Brain (tissue), 1 donor: ENCODE measurements around a stretch of chr9.

DNA sequence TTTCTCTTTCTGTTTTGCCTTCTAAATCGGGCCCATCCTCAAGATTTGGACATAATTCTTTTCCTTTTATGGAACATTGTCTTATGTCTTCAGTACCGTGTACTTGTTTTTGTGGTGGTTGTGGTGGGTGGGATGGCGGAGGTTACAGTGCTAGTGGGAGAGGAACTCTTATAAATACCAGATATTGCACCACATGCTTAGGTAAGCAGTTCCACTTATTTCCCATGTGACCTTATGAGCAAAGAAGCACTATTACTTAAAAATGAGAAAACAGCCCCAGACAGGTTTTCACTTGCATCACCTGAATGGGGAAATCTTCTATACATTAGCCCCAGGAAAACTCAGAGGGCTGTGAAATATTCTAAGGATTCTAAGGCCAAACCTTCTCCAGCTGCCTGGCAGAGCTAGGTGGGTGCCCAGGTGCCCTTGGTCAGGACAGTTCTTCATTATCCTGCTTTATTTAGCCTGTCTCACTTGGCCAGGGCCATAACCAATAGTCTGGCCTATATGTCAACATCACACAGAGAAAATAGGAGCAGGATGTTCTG lies 96.6 kb downstream of the UNC13B start:
- RRBS = no CpG with 5 or more reads among the region's 3 CpGs

DNA sequence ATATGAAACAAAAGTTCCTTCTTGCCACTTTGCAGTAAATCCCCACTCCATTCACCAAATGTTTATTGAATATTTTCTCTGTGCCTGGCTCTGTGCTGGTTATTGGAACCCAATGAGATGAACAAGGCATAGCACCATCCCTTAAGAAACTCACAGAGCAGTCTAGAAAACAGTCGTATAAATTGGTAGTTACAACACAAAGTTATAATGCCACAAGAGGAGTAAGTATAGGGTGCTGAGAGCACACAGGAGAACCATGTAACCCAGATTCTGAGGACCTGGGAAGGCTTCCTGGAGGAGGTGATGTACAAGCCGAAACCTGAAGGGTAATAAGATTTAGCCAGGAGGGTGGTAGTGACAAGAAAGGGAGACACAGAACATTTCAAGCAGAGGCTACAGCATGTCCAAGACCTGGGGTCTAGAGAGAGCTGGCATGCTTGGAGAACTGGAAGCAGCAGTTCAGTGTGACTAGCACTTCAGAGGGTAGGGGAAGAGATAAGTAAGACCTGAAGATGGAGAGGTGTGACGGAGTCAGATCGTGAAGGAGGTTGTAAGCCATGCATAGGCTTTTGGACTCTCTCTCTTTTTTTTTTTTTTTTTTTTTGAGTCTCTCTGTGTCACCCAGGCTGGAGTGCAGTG lies 96.8 kb upstream of the RUSC2 start:
- RRBS = no CpG with 5 or more reads among the region's 4 CpGs

DNA sequence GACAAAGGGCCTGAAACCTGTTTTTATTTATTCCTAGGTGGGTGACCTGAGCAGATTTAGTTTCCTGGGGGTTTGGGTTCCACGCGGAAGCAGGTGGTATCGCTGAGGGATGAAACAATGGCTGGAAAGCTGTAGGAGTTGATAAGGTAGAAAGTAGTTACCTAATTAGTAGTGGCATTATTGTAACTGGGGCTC lies 1.1 kb downstream of the RUSC2 start:
- RRBS = no CpG with 5 or more reads among the region's 3 CpGs

GRCh38 chr9:35553540-35554039 lies 10.1 kb downstream of the FAM166B start:
- RRBS = no CpG with 5 or more reads among the region's 3 CpGs

GRCh38 chr9:35607731-35608680 lies 2.9 kb downstream of the TESK1 start:
- RRBS = no CpG with 5 or more reads among the region's 14 CpGs

DNA sequence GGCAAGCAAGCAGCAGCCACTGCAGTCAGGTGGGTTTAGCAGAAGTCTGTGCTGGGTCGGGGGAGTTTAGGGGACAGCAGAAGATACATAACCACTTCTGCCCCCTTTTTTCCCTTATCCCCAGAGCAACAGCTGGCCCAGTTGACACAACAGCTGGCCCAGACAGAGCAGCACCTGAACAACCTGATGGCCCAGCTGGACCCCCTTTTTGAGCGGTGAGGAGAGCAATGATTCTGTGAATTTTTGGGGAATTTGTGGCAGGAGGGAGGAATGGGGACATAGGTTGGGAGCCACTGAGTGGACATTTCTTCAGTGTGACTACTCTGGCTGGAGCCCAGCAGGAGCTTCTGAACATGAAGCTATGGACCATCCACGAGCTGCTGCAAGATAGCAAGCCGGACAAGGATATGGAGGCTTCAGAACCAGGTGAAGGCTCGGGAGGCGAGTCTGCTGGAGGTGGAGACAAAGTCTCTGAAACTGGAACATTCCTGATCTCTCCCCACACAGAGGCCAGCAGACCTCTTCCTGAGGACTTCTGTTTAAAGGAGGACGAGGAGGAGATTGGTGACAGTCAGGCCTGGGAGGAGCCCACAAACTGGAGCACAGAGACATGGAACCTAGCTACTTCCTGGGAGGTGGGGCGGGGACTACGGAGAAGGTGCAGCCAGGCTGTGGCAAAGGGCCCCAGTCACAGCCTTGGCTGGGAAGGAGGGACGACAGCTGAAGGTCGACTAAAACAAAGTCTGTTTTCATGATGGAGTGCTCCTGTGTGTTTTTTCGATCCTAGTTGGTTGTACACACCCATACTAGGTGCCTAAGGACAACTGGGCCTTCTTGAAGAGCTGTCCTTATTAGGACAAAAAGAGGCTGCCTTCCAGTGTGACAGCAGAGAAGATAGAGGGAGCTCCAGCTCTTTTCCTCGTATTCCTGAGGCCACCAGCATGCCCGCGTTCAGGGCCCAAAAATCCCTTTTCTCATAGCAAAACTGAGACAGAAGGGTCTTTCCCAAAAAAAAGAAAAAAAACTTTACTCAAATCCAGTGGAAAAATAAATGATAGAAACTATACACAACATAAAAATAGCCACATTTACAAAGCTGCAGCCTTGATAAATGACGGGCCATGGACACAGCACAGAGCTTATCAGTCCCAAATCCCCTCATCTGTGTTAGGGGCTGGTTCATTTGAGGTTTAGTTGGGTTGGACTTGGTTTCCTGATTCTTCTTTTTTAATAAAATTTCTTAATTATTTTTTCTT lies 2.8 kb downstream of the CCDC107 start:
- RRBS = no CpG with 5 or more reads among the region's 16 CpGs

DNA sequence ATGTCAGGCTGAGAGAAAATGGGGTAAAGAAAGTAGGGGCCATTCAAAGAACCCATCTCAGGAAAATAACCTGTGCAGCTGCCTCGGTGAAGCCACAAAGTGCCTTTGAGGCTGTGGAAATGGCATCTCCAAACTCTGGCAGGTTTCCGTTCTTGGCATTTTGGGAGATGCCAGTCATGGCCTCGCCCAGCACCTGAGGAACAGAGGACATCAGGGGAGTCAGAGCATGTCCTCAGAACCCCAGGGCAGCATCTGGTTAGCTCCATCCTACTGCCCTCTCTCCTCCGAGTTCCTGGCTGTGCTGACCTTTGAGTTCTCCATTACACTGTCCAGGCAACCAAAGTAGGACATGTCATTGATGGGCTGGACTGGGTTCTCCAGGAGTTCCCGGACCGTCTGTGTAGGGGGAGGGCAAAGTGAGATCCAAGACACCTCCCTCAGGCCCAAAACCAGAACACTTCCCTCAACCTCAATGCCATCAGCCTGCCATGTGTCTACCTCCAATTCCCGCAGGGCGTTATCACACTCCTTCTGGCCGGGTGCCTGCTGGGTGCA lies 20.8 kb upstream of the TPM2 start:
- RRBS = no CpG with 5 or more reads among the region's 9 CpGs

DNA sequence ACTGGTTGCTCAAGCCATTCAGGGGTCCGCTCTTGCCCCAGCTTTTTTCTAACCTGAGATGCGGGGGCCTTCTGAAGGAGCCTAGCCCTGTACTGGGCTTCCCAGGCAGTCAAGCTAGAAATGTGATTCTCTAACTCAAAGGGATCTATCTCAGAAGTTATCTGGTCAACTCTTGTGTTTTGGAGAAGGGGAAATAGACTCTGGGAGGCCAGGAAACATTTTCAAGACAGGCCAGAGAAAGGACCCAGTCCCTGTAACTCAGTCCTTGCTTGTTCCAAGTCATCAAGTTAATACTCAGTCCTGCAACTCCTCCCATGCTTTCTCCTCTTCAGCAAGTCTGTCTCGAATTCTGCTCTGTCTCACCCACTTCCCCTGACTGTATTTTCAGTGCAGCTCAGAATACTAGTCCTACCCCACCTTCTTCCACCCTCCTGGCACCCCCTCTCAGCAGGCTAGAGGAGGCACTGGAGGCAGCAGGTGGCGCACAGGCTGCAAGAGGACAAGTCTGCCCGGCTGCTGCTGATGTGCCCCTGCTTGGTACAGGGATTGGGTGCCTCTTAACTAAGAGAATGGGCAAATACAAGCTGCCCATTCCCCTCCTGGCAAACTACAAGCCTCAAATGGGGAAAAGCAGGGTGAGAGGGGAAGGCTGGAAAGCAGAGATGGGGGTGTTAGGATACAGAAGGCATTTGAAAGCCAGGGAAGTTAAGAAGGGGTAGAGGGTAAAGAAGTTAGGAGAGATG lies 5.2 kb downstream of the TLN1 start:
- RRBS = no CpG with 5 or more reads among the region's 5 CpGs

DNA sequence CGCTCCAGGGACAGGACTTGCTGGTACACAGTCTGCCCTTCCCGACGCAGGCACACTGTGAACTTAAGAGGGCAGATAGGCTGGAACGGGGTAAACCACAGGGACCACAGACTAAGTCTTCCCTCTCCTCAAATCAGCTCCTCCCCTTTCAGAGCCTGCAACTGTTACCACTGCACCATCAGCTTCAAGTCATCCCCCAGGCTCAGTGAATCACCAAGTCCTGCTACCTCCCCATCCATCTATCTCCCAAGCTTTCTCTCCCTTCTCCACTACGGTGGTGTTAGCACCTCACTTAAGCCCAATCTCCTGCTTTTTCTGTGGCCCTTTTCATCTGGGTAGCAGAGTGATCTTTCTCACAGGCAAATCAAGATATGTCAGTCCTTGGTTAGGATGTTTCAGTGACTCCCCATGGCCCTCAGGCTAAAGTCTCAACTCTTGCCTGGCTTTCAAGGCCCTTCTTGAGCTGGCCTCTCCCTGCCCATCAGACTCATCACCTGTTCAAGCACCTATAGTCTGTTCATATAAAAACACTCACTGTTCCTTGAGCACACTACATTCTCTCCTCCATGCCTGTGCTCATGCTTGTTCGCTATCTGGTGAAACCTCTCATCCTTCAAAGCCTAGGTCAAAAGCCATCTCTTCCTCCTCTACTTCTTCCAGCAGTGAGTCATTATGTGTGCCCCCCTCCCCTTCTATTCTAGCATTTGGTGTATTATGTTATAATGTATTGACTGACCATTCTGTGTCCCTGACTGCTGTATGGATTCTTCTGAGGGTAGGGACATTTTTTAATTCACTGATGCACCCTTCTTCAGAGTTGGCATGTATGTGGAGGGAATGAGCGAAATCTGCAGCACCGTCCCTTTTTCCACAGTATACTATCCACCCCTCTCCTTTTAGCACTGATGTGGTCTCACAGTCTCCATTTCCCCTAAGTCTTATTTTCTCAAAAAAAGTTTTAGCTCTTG lies 6.9 kb downstream of the GBA2 start:
- RRBS = no CpG with 5 or more reads among the region's 8 CpGs

DNA sequence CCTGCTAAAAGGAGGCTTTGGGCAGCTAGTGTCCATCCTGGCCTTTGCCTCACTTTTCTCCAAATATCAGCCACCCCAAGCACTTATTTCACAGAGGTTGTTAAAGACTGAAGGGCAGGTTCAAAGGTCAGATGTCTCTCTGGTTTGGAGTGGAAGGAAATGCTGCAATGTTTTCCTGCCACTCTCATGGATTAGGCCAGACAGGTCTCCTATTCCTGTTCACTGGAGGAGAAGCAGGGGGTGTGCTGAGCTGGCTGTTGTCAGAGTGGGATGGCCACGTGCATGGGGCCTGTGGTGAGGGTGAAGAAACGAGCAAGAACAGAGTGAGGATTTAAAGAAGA lies 6.7 kb downstream of the TMEM8B start:
- RRBS = no CpG with 5 or more reads among the region's 2 CpGs

DNA sequence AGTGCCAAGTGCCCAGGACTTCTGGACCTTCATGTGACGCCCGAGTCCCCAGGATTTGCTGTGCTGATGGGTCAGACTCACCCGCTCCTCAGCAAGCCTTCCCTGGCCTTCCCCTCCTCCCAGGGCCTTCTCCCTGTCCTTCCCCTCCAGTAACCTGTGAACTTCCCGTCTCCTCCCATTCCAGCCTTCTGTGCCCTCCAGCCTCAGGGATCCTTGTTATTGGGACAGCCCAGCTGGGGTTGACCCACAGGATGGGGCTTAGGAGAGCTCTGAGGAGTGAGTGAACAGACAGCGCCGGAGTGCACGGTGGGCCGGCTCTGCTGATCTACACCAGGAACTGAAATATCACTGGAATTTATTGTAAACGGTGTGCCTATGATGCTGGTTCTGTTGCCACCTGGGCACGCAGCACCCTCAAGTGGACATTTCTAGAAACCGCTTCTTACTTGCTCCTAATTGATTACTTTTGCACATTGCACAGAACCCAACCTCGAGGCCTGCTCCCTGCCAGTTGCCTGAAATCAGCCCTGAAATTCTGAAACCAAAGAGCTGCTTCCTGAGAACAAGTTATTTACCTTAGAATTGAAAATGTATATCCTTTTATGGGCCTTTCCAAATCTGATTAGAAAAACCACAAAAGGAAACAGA lies 1.5 kb downstream of the SPAAR start:
- RRBS = no CpG with 5 or more reads among the region's 12 CpGs

DNA sequence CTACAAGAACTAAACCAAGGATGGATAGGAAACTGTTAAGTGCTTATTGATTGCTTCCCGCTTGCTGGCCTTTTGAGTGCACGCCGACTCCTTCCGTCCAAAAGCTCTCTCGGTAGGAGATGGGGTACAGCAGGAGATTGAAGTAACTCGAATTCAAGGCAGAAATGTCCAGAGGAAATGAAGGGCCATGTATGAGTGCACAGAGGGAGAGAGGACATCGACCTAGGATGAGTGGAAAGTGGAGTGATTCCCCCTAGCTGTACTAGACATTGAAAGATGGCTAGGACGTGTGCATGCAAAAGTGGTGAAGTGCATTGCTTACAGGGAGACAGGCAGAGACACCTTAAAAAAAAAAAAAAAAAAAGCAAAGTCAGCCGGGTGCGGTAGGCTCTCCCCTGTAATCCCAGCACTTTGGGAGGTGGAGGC lies 958 bp downstream of the RECK start:
- RRBS = no CpG with 5 or more reads among the region's 10 CpGs

- RRBS = no CpG with 5 or more reads among the region's 9 CpGs
These were observed 4.9 kb downstream of the GLIPR2 start for GRCh38 chr9:36141404-36141844.

DNA sequence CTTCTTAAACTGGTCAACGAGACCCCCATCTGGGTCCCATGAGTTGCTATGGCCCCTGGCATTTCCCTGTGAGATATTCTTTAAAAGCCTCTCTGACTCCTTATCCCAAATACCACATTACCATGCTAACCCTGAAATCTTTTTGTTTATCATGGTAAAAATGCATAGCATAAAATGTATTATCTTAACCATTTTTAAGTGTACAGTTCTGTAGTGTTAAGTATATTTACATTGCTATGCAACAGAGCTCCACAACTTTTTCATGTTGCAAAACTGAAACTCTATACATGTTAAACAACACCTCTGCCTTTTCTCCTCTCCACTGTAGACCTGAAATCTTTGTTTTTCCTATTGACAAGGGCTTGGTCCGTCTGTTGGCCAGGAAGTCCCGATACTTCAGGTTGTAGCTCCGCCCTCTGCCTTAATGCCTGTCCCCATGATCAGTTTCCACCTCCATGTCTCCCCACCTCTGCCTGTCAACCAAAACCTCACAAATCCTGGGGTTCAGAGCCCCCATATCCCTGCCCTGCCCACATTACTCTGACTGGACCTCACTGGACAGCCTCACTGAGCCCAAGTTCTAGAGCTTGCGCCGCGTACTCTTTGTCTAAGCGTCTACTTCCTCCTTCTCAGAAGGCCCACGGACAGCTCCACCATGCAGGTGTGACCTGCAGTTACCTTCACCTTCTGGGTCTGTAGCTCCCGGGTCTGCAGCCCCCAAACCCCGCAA lies 7.8 kb downstream of the GLIPR2 start:
- RRBS = no CpG with 5 or more reads among the region's 11 CpGs

- RRBS = no CpG with 5 or more reads among the region's 6 CpGs
These were observed 70.8 kb upstream of the RNF38 start for GRCh38 chr9:36470782-36471285.

DNA sequence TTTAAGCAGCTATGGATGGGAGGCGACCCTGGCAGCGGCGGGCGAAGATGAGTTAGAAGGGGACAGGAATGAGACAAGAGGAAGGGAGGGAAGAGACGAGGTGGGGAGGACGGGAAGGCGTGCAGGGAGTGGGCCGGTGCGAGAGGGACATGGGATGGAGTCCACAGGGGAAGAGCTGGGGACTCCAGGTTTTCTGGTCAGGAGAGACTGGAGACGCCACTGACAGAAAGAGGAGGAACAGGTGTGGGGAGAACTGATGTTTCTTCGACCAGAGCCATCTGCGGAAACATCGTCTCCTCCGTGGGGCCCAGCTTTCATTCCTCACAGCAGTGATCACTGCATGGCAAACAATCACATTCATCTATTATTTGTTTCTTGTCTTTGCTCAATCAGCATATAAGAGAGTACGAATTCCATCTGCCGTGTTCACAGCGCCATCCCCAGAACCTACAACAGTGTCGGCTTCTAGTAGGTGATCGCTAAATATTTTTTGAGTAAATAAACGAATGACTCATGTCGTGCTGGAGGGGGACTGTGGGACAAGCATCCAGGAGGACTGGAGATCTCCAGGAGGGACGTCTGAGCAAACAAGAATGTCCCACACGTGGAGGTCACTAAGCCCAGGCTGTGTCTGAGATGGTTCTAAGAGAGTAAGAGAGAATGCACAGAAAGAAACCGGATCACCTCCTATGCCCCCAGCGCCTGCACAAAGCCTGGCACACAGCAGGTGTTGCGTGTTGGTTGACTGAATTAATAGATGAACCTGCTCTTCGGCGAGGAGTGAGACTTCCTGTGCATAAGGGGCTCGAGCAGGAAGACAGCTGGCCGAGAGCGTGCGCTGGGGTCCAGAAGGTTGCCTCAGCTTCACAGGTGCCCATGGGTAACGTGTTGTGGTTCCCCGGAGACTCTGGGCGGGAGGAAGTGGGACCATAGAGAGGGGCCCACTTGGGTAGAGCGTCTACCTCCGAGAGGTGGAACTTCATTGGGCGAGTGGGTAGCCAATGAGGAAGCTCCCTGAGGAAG lies 192.8 kb downstream of the MELK start:
- RRBS = no CpG with 5 or more reads among the region's 38 CpGs

- RRBS = no CpG with 5 or more reads among the region's 15 CpGs
These were observed 38.0 kb downstream of the PAX5 start for GRCh38 chr9:36995853-36996598.

GRCh38 chr9:37030278-37031043 lies 3.6 kb downstream of the PAX5 start:
- RRBS = 5% methylated on average over 4 of the region's 29 CpGs

GRCh38 chr9:37036937-37037631 lies 3.0 kb upstream of the PAX5 start:
- RRBS = no CpG with 5 or more reads among the region's 43 CpGs